Camera-type eye (tissue), 1 donor: ENCODE data around the gene LURAP1L.

DNA sequence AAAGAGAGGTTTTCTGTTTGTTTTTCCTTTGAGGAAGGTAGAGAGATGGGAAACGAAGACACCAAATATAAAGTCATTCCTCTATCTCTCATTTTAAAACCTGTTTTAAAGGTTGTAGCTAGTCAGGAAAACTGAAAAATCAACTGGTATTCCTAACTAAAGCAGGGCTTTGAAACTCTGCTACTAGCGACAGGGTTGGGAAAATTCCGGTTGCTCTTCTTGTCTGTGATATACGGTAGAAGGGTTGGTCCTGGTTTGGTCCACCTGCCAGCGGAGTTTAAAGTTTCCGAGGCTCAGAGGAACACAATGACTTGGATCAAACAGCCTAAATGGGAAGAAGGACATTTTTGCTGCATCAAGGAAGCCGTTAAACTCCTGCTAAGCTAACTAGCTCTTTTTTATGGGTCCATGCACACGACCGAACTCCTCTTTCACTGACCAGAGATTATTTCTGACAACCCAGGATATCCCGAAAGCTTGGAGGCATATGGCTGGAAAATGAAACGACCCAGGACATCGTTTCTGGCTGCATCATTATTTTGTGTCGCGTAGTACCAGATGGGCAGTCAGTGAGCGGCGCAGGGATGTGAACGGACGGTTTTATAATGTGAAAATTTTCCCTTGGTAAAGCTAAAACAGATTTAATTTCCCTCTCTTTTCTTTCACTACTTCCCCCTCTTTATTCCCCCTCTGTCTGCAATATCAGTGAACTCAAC is at the start of gene LURAP1L:
LURAP1L (plus strand) TSS at position 306 of the 716 bp plus-strand sequence.
- RAMPAGE, long total RNA: no peak

GRCh38 chr9:12784349-12784943 is 9.6 kb downstream of the LURAP1L start:
- RAMPAGE, long total RNA: no peak

GRCh38 chr9:12784944-12785950 is 10.4 kb downstream of the LURAP1L start:
- RAMPAGE, long total RNA: no peak

- RAMPAGE, long total RNA: no peak
Measured at GRCh38 chr9:12923389-12923789, 148.6 kb downstream of the LURAP1L start.

DNA sequence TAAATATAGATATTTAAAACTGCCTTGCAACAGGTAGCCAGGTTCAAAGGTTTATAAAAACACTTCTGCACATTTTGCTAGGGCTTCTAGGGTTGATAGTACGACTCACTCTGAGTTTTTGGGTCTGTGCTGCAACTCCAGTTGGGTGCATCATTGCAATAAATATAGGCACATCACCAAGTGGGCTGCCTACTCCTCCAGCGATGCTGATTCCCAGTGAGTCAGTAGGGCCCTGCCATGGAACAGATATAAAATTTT is 167.6 kb downstream of the MPDZ start:
- RAMPAGE, long total RNA: no peak

- RAMPAGE, long total RNA: no peak
Measured at GRCh38 chr9:13277905-13278769, 1.4 kb downstream of the MPDZ start.

GRCh38 chr9:13432945-13433392 is 153.5 kb upstream of the MPDZ start:
- RAMPAGE, long total RNA: no peak

- RAMPAGE, long total RNA: no peak
Measured at GRCh38 chr9:13487873-13488341, 208.4 kb upstream of the MPDZ start.

DNA sequence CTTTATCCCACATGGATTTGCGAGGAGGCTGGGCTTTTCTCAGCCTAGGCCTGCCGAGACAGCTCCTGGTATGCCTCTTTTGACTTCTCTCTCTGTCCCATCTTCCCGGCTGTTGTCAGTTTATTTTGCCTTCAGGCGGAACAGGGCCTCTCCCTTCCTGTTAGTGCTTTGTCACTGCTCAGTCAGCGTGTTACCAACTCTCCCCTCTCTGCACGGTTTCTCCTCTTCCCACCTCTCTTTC is 234.2 kb upstream of the MPDZ start:
- RAMPAGE, long total RNA: no peak

DNA sequence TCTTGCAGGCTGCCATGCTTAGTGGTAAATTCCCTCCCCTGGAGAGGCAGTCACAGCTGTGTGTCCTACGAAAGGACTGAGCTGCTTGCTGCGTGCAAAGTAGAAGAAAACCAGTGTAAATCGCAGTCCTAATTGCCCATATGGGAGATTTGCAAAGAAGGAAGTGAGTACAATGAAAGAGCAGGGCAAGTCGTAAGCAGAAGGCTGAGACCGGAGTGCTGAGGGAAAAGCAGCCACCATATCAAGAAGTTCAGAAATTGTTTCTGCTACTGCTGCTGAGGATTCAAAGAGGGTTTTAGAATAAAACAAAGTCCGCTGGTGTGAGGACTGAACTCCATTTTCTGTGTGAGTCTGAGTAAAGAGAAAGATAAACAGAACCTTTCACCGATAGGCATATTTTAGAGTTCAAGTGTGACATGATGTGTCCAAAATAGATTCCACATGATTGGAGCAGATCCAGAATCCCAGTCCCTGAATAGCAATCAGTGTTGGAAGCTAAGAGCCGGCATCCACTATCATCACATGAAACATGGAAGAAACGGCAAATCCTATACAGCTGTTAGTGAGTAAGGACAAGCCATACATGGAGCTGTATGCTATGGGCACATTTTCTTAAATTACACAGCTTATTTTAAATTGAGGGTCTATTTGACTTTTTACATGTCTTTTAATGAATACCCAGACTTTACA is 508.0 kb upstream of the MPDZ start:
- RAMPAGE, long total RNA: no peak

DNA sequence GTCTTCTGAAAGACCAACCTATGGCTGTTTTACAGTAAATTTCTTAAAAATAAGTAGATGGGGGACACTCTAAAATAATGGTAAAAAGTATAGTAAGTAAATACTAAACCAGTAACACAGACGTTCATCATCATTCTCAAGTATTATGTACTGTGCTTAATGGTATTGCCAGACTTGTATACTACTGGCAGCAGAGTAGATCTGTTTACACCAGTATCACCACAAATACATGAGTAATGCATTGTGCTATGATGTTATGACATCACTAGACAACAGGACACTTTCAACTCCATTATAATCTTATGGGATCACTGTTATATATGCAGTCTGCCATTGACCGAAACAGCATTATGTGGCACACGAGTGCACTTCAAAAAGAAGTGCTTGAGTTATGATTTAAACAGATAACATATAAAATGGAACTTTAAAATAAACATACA is 483.5 kb downstream of the NFIB start:
- RAMPAGE, long total RNA: no peak

DNA sequence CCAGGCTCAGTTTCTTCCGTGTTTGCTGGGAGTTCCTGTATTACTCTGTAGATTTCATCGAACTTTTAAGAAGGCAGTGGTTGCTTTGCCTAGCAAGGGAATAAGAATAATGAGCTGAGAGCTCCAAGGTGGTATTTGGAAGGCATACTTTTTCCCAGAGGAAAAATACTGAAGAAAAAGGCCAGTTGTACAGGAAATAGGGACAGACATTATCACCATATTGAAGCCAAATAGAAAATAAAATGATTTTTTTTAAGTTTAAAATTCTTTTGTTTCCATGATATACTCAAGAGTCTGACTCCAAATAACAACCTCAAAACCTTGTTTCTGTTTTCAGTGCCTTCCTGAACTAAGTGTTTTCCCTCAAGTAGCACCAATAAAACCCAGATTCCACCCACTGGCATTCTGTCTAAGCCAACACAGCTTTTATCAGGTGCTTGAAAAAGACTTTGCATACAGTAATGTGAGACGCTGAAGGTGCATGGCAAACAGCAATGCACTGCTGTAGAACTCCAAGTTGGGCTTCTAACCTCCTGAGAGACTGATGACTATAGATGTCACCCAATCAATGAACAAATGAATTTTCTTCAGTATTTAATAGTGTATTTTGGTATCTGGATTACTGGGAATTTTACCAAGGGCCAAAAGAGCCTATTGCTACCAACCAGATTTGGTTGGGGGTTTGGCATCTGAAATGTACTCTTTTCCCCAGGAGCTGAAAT is 95.8 kb downstream of the NFIB start:
- RAMPAGE, long total RNA: no peak

GRCh38 chr9:14246733-14247389 is 67.1 kb downstream of the NFIB start:
- RAMPAGE, long total RNA: no peak

- RAMPAGE, long total RNA: no peak
Measured at GRCh38 chr9:14268274-14268965, 45.5 kb downstream of the NFIB start.

DNA sequence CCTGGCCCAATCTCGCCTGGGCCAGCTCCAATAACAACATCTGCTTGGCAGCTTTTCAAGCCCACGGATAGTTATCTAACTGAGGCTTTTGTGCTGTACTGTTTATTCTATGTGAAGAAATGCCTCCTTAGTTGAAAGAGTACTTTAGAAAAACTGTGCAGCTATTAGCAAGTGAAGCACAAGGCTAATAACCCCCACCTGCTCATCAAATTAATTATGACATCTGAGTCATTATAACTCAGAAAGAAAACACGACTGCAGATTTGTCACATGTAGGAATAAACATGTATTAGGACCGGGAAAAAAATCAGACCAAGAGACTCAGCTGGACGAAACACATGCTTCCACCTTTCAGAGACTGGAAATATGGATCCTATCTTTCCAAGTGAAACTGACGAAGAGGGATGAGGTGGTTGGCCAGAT is 42.7 kb downstream of the NFIB start:
- RAMPAGE, long total RNA: no peak

DNA sequence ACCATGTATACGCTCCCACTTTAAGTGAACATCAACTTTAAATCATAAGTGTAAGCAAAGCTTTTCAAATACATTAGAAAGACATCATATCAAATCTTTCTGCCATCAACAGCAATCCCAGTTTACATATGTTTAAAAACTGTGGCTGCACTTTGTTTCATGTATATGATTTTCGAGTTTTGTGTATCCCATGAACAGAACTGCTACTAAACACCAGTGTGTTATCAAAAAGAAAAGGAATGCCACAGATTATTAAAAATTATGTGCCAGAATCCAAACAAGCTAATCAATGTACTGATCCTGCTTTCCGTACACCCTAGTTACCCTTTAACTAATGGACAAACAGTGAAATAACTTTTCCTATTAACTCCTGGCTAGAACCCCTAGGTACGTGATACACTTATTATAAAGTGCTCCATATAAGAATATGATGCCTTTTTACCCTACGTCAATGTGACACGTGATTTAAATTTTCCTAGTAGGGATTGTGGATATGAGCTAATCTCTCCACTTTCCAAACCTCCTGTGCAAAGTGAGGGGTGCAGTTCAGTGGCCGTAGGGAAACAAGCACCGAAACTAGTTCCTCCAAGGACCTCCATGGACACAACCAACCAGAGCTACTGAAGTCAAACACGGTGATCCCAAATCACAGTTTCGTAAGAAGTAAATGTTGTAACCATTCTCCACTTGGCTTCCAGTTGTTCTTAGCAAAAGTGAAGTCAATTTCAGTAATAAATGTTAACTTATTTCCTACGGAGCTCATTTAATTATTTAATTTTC is 19.4 kb downstream of the NFIB start:
- RAMPAGE, long total RNA: no peak

- RAMPAGE, long total RNA: no peak
Measured at GRCh38 chr9:14308587-14309159, 5.3 kb downstream of the NFIB start.

DNA sequence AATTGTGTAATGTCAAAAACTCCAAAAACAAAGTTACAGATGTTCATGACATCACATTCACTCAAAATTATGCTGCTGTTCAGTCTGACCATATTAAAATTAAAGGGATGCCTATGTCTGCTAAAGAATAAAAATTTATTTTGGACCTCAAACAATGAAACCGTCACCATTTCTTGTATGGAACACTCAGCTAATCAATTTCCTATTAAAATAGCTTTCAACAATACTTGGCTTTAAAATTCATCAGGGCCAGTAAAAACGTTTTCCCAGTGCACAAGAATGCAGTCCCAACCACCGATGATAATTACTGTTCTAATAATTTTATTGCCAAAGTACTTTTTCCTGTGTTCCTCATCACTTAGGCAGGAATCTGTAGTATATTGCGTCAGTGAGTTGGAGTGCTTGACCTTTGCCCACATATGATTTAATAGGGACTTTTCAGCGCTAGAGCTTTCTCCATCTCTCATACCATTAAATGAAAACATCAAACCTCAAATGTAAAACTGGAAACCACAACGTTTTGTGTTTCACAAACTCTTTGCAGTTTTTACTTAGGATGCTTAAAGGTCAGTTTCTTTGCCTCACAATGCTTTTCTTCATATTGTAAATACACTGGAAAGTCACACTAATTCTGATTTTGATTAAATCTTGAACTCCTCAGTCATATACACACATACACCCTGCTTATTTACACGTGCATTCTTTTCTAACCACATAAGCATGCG is 6.2 kb upstream of the NFIB start:
- RAMPAGE, long total RNA: no peak

- RAMPAGE, long total RNA: no peak
Measured at GRCh38 chr9:14348393-14349425, 34.8 kb upstream of the NFIB start.

GRCh38 chr9:14349738-14350523 is 36.0 kb upstream of the NFIB start:
- RAMPAGE, long total RNA: no peak